ENCODE data around the gene MDH1.

GRCh38 chr2:63058617-63059250, 8.1 kb downstream of the OTX1 start:
- PRO-cap, 3 experiments, result no peak in any of the 3 experiments
- RRBS, result 6% methylated on average over 18 of the region's 51 CpGs

DNA sequence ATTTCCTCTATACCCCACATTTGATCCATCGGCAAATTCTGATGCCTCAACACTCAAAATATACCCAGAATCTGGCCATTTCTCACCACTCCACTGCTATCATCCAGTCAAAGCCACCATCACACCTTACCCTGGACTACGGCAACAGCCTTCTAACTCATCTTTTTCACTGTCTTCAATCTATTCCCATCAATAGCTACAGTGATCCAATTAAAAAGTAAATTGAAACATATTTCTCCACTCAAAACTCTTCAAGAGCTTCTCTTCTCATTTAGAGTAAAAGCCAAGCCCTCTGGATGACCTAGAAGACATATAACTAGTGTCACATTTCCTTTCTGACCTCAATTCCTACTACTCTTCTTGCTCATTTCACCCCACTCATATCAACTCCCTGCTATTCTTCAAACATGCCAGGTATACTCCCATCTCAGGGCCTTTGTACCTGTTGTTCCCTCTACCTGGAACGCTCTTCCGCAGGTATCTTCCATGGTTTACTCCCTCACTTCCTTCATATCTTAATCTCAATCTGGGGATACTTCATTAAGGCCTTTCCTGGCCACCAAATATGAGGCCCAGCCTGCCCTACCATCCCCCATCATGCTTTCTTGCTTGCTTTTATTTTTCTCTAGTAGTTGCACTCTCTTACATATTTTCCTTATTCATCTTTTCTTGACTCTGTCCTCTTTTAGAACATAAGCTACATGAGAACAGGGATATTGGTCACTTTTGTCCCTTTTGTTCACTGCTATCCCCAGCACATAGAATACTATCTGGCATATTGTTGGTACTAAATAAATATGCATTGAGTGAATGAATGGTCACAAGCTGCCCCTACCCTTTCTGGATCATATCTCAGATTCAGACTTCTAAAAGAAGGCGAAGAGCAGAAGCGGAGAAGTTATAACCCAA, 117.6 kb downstream of the WDPCP start:
- PRO-cap, 3 experiments, result no peak in any of the 3 experiments
- RRBS, result no CpG with 5 or more reads among the region's 6 CpGs

DNA sequence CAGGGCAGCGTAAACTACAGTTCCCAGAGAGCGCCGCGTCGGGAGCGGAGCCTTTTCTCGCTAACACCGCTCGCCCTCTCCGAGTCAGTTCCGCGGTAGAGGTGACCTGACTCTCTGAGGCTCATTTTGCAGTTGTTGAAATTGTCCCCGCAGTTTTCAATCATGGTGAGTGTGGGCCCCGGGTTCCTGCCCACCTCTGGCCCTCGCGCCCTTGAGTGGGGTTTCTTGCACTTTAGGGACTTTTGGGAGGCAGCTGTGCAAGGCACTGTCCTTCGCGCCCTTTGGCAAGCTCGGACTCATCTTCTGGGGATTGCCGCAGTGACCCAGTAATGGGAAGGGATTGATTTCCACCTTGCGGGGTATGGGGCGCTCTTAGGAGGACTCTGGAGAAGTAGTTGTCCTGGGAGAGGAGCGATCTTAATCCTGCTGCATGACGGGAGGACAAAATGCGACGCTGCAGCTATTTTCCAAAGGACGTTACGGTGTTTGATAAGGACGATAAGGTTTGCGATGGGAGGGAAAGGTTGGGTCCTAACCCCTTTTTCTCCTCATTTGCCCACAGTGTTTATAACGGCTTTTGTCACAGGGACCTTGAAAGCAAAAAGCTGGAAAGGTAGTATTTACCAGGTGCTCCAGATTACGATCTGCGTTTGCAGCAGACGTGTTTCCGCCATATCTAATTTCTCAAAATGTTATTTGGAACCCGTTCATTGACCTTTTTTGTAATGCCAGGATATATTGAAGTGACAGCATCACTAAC, at the start of gene MDH1:
TSS of gene MDH1 (plus strand) at position 82 of the 760 bp plus-strand sequence.
- PRO-cap, 3 experiments, result peak in 3 of 3 experiments; most common plus-strand start position 87 of the sequence (in 3)
- RRBS, result no CpG with 5 or more reads among the region's 36 CpGs

DNA sequence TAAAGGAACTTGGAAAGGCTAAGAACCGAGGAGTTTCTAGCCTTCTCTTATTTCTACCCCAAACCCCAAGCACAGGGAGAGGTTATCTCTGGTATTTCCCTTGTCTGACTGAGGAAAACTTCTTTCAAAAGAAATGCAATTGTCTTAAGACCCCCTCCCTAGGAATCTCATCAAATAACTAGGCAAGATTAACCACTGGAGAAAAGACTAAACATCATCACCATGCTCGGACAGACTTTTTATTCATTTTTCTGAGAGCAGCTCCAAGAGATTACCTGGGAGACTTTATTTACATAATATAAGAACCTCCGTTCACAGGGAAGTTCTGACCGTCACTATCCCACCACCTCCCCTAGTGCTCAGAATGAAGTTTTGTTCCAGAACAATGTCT, 25.0 kb downstream of the MDH1 start:
- PRO-cap, 3 experiments, result no peak in any of the 3 experiments
- RRBS, result no CpG with 5 or more reads among the region's 4 CpGs

DNA sequence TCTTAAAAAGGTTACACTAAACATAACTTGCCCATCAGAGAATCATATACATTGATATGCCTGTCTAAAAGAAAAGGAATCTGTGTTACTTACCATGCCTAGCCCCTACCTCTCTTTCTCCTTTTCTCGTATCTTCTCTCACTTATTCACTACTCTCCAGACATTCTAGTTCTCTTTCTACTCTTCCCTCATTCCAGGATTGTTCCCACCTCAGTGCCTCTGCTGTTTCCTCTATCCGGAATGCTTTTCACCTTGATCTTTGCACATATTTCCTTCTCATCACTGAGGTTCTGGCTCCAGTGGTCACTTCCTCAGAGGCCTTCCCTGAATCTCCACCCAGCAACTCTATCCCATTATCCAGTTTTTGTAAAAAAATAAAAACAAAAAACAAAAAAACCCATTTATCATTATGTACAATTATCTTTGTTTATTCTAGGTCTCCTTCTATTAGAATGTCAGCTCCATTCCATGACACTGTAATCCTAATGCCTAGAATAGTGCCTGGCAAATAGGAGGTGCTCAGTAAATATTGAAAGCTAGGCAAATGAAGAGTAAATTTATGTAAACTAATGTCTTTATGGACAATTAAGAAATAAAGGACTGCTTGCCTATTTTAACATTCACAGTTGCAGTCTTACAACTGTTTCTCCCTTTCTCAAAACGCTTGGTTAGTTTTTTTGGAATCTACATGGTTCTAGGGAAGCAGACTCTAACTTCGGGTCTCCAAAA, 84.8 kb downstream of the VPS54 start:
- PRO-cap, 3 experiments, result no peak in any of the 3 experiments
- RRBS, result no CpG with 5 or more reads among the region's 4 CpGs

GRCh38 chr2:63949928-63950442, 69.2 kb downstream of the VPS54 start:
- PRO-cap, 3 experiments, result no peak in any of the 3 experiments
- RRBS, result no CpG with 5 or more reads among the region's 5 CpGs

DNA sequence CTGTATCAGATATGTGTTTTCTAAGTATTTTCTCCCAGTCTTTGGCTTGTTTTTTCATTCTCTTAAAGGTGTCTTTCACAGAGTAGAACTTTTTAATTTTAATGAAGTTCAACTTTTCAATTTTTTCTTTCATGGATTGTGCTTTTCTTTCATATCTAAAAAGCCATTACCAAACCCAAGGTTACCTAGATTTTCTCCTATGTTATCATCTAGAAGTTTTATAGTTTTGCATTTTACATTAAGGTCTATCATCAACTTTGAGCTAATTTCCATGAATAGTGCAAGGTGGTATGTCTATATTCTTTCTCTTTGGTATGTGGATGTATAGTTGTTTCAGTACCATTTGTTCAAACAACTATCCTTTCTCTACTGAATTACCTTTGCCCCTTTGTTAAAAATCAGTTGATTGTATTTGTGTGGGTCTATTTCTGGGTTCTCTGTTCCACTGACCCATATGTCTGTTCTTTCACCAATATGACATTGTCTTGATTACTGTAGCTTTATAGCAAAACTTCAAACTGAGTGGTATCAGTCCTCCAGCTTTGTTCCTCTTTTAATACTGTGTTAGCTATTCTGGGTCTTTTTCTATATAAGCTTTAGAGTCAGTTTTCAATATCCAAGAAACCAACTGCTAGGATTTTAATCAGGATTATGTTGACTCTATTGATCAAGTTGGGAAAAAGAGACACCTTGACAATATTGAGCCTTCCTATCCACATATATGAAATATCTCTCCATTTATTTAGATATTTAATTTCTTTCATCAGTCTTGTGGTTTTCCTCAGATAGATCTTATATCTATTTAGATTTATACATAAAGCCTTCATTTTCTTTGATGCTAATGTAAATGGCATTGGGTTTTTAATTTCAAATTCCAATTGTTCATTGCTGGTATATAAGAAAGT, 45.1 kb downstream of the VPS54 start:
- PRO-cap, 3 experiments, result no peak in any of the 3 experiments

DNA sequence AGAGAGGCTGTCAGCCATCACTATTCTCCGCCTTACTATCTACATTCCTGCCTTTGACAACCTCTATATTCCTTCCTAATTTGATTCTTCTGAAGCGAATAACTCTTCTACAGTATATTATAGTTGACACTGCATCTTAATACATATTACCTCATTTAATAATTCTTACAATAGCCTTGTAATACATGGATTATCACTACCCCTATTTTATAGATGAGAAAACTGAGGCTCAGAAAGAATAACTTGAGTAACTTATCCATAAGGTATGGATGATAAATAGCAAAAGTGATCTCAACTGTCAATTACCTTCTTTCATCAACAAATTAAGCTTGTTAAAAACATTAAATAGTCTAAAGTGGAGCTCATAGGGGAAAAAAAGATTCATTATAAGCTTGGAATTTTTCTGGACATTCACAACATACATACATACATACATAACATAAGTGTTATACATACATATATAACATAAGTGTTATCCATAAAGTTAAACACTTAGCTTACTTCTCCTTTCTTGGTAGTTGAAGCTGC, 4.6 kb downstream of the VPS54 start:
- PRO-cap, 3 experiments, result no peak in any of the 3 experiments
- RRBS, result no CpG with 5 or more reads among the region's 2 CpGs

DNA sequence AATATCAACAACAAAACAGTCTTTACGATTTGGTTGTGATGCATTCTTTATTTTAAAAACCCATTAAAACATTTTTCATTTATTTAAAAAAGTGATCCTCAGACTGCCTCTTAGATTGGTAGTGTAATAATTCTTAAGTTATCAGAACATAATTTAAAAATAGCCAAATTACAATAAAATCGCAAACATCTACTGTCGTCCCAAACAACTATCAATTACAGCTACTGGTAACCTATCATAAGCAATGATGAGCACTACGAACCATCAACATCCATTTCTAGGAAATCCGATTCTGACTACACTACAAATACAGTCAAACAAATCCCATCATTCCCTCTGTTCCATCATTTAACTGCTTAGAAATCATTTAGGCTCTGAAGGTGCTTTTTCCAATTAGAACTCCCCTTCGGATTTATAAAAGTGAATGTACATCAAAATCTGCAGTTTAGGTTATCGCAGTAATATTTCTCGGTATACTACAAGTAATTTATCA, 1.6 kb downstream of the VPS54 start:
- PRO-cap, 3 experiments, result no peak in any of the 3 experiments
- RRBS, result no CpG with 5 or more reads among the region's 8 CpGs

GRCh38 chr2:64021526-64022080, 2.4 kb upstream of the VPS54 start:
- PRO-cap, 3 experiments, result no peak in any of the 3 experiments
- RRBS, result no CpG with 5 or more reads among the region's 2 CpGs

DNA sequence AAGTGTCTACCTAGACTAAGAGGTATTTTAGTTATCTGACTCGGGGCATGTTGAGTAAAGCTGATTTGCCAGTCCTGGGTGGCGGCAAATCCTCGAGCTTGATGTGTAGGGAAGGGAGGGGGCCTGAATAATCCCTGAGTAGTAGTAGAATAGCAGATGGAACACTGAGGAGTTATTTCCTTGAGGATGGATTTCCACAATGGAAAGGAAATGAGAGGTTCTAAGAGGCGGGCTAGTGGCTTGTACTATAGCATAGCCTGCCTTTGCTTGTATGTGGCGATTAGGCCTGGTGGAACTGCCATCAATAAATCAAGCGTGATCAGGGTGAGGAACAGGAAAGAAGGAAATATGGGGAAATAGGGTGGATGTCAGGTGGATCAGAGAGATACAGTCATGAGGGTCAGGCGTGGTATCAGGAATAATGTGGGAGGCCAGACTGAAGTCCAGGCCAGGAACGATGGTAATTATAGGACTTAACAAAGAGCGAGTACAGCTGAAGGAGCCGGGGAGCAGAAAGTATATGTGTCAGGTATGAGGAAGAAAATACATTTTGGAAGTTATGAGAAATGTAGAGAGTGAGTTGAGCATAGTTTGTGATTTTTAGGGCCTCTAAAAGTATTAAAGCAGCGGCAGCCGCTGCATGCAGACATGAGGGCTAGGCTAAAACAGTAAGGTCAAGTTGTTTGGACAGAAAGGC, 57.5 kb upstream of the VPS54 start:
- PRO-cap, 3 experiments, result no peak in any of the 3 experiments
- RRBS, result no CpG with 5 or more reads among the region's 12 CpGs

DNA sequence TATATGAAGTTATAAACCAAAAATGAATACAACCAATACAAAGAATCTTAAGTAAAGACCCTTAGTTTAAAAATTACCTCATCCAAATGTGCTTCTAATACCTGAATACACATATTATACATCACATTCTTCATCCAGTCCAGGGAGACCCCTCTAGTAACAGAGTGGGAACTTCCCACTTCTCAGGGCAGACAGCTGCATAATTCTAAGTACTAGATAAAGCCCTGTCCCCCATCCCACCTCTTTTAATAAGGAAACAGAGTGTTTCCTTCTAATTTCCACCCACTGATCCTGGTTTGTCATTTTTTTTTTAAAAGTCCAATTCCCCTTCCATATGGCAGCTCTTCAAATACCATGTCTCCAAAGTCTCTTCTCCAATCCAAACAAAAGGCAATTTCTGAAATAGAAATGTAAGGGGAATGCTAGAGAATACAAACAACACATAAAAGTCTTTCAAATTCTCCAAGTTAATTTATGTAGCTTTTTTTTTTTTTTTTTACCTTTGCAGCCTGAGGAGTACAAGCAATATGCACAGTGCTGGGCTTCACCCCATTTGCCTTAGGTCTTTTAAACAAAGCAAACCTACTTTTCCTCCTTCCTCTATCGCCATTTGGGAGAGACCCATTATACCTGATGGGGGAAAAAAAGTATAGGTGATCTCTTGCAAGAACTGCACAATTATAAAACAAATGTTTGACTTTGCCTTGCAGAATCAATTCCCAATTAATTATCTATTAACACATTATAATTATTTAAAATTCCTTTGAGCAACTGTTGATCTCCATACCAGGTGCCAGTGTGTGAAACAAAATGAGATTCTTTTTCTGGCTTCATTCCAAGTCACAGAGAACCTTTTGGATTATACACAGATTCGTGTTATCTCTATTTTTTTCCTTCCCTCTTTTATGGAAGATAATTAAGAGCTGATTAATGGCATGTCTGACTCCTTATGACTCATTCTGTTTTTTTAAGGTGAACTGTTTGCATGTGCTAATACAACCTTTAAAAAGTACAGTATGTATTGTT, 39.7 kb downstream of the PELI1 start:
- PRO-cap, 3 experiments, result no peak in any of the 3 experiments
- RRBS, result no CpG with 5 or more reads among the region's 2 CpGs

DNA sequence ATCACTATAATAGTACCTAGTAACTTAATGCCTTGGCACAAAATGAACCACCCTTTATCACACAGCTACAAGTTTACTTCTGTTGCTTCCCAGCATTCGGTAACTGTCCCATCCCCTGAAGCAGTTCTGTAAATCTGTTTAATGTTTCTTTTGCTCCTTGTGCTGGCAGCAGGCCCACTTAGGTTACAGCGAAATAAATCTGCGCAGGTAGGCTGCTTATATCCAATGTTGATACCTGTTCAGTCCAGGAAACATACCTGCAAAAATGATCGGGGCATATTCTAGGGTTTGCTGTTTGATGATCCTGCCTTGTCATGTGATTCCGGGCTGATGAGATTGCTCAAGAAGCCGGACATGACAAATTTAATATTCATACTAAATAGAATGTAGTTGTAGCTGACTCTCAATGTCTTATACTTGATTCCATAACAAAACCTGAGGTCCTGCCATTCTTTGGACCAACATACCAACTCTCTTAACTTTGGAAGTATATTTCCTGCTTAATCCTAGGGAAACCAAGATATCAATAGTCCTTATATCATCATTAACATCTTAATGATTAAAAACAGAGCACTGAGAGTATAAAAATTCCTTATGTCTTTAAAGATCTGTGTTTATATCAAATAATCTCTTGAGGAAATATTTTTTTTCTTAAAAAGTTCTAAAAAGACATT, 23.2 kb downstream of the PELI1 start:
- PRO-cap, 3 experiments, result no peak in any of the 3 experiments
- RRBS, result no CpG with 5 or more reads among the region's 6 CpGs

- PRO-cap, 3 experiments, result no peak in any of the 3 experiments
These were observed 19.6 kb downstream of the PELI1 start for GRCh38 chr2:64124681-64124880.

- PRO-cap, 3 experiments, result no peak in any of the 3 experiments
- RRBS, result no CpG with 5 or more reads among the region's 10 CpGs
These were observed 6.2 kb downstream of the PELI1 start for GRCh38 chr2:64137833-64138641.

- PRO-cap, 3 experiments, result peak in 1 of 3 experiments; most common plus-strand start chr2:64141866 (in 1); most common minus-strand start chr2:64141881 (in 1)
- RRBS, result no CpG with 5 or more reads among the region's 2 CpGs
These were observed 2.7 kb downstream of the PELI1 start for GRCh38 chr2:64141376-64141996.

GRCh38 chr2:64203834-64204785, 59.9 kb upstream of the PELI1 start:
- PRO-cap, 3 experiments, result peak in 3 of 3 experiments; most common plus-strand start chr2:64204536 (in 1); most common minus-strand start chr2:64204296 (in 3)
- RRBS, result no CpG with 5 or more reads among the region's 15 CpGs

DNA sequence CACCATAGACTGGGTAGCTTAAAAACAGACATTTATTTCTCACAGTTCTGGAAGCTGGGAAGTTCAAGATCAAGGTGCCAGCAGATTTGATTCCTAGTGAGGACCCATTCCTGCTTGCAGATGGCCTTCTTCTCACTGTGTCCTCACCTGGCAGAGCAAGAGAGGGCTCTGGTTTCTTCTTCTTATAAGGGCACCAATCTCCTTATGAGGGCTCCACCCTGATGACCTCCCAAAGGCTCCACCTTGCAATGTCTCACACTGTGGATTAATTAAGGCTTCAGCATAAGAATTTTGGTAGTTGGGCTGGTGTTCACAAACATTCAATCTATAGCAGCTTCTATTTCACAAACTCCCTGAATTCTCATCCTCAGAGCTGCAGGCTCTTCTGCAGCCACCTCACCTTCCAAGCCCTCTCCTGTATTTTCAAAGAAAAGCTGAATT, 131.1 kb upstream of the PELI1 start:
- PRO-cap, 3 experiments, result no peak in any of the 3 experiments

DNA sequence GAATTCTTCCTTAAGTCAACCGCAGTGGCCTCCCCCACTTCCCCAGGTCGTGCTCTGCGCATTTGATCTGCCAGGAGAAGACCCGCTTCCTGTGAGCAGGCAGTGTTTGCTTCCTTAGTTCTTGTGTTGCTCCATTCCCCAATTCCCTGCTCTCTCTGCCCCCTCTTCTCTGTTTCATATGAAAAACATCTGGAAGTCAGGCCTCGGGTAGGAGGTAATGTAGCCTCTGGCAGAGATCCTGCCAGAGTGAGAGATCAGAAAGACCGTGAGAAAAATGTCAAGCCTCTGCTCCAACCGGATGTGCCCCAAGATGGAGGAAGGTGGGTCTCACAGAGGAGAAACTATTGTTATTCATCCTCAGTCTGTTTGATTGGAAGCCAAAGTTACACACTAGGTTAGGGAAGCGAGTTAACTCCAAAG, 144.3 kb upstream of the PELI1 start:
- PRO-cap, 3 experiments, result no peak in any of the 3 experiments
- RRBS, result no CpG with 5 or more reads among the region's 8 CpGs

DNA sequence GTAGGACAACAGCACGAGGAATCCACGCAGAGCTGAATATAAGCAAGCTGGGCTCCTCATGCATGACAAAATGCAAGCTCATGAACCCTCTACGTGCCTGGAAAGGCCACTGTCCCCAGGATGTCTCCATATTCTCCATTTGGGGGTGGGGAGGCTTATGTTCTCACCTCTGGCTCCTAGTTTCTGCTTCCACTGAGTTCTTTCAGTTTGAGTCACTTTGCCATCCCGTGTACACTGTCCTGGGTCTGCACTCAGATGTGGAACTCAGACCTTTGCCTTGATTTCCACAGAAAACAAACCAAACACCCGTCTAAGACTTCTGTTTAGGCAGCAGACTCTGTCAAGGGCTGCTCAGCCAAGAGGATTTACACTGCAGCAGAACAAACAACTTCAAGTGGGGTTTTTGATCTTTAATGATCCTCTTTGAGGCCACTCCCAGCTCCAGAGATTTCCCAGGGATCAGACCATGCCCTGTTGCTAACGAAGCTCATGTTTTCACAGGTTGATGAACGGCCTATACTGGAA, 52.6 kb upstream of the LGALSL start:
- PRO-cap, 3 experiments, result no peak in any of the 3 experiments
- RRBS, result no CpG with 5 or more reads among the region's 7 CpGs

Measured in breast (tissue), 4 donors.